Measurements from ENCODE around the gene SEL1L3.

- PRO-cap: no peak
- CAGE, long polyA plus RNA: no peak
Measured at GRCh38 chr4:20739322-20740250, 39.3 kb downstream of the PACRGL start.

GRCh38 chr4:22695685-22696365 is 180.0 kb upstream of the ADGRA3 start:
- PRO-cap: no peak
- CAGE, long polyA plus RNA: no peak

GRCh38 chr4:23414163-23414569 is 475.7 kb downstream of the PPARGC1A start:
- PRO-cap: no peak
- CAGE, long polyA plus RNA: no peak

GRCh38 chr4:23818935-23819671 is 70.7 kb downstream of the PPARGC1A start:
- PRO-cap: no peak
- CAGE, long polyA plus RNA: no peak

GRCh38 chr4:23885932-23886870 is 3.6 kb downstream of the PPARGC1A start:
- PRO-cap: no peak
- CAGE, long polyA plus RNA: no peak

- PRO-cap: no peak
- CAGE, long polyA plus RNA: no peak
Measured at GRCh38 chr4:23921902-23922526, 32.2 kb upstream of the PPARGC1A start.

DNA sequence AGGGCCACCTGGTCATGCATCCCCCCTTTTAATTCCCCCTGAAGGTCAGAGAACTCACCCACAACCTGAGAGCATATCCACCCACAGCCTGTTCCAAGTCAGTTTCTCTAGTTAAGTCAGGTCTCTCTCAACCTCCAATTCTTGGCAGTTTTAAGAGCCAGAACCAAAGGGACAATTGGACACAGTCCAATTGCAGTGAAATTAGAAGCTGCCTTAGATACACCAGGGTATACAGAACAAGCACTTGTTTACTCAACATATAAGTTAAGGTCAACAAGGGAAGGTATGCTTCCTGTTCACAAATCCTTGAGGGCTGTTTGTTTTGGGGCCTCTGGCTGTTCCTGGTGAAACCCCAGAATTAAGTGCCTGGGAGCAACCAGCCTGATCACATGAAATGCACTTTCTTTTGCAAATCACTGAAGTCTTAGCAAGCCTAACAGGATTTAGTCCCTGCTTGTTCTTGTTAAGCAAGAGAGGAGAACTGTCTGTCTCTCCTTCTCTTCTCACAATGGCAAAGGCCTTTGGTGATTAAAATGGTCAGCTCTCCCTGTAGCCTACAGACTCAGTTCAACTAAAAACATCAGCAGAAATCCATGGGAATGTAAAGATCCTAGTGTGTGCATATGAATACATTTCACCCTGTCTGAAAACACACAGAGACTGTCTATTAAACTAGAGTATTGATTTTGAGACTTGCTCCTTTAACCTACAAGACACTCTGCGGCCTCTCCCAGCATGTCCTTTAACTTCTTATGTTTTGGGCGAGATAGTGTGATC is 248.5 kb upstream of the PPARGC1A start:
- PRO-cap: no peak
- CAGE, long polyA plus RNA: no peak

- PRO-cap: no peak
- CAGE, long polyA plus RNA: no peak
Measured at GRCh38 chr4:24320881-24321618, 263.3 kb downstream of the DHX15 start.

- PRO-cap: no peak
- CAGE, long polyA plus RNA: no peak
Measured at GRCh38 chr4:24799762-24800334, 4.5 kb downstream of the SOD3 start.

GRCh38 chr4:24979985-24980445 is 50.7 kb downstream of the LGI2 start:
- PRO-cap: no peak
- CAGE, long polyA plus RNA: no peak

GRCh38 chr4:24990962-24991438 is 39.7 kb downstream of the LGI2 start:
- PRO-cap: no peak
- CAGE, long polyA plus RNA: no peak

- PRO-cap: no peak
- CAGE, long polyA plus RNA: no peak
Measured at GRCh38 chr4:25161134-25161801, 1.0 kb upstream of the SEPSECS start.

- PRO-cap: no peak
- CAGE, long polyA plus RNA: no peak
Measured at GRCh38 chr4:25399400-25400464, 22.7 kb downstream of the ANAPC4 start.

DNA sequence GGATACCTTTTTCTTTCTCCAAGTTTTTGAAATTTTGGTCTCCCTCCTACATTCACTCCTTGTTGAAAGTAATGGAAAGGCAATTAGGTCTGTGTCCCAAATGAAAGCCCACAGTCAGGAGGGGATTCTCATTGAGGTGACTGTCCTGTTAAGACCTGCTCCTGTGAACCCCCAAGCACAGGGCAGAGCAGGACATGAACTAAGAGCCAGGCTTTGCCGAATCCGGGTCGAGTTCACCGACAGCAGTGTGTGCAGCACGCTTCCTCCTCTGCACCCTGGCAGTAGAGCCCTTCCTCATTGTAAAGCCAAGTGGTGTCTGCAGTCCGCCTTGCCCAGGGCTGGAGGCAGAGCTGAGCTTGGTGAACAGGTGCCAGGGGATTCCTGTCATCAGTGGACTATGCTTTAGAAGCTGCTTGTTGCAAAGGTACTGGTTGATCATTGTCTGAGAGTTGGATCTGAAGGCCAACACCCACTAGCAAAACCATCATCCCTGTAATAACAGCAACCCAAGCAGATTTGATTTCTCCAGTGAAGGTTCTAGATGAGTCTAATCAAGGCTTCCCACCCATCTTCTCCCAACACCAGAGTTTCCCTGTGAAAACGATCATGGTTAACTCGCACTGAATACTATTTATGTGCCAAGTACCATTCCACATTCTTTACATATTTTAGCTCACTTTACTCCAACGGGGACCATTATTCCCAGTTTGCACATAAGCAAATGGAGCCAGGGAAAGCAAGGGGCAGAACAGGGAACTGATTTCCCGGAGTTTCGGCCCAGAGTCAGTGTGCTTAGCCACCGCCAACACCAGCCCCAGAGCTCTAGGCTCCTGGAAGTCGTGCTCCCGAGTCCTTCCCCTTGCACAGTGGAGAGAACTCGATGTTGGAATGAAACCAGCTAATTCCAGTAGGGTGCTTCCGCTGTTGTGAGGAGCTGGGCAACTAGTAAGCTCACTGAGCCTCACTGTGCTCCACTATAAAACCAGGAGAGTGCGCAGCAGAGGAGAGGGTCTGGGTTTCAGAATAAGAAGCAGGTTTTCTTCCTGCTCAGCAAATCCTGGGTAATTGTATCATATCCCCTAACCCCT is 1.4 kb upstream of the SLC34A2 start:
- PRO-cap: no peak
- CAGE, long polyA plus RNA: no peak

DNA sequence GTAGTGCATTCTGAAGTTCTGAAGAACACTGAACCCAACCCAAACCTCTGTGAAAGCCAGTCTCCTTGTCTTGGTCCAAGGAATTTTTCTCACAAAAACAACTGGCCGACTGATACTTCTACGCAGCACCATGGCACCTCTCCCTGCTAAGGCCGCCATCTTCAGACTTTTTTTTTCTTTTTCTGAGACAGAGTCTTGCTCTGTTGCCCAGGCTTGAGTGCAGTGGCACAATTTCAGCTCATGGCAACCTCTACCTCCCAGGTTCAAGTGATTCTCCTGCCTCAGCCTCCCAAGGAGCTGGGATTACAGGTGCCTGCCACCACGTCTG is 30.6 kb downstream of the SLC34A2 start:
- PRO-cap: no peak
- CAGE, long polyA plus RNA: no peak

DNA sequence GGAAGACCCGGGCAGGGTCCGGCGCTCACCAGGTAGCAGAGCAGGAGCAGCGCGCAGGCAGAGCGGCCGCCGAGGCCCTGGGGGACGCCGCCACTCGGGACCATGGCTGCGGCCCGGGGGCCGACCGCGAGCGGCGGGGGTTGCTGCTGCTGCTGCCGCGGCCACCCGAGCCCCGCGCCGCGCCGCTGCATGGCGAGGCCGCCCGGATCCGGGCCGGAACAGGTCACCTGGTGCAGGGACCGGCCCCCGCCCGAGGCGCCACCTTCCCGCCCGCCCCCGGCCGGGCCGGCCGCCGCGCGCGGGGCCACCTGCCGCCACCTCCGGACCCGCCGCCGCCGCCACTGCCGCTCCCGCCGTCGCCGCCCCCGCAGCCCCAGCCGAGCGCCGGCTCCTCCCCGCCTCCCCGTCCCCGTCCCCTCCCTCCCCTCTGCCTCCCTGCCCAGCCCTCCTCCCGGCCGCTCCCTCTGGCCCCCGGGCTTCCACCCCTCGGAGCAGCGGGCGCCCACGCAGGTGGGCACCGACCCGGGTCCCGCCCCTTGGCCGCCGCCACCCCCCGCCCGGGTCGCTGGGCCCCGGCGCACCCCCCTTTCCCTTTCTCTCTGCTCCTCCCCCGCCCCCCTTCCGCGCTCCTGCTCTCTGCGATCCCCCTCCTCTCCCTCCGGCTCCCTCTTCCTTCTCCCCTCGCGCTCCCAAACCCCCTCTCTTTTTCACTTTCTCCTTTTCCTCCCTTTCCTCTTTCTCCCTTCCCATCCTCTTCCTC is at the start of gene SEL1L3:
TSS of gene SEL1L3 (minus strand) at position 343 of the 760 bp plus-strand sequence.
- PRO-cap: bidirectional peak, plus-strand start at position 31 of the sequence, minus-strand start outside the sequence; bidirectional peak, plus-strand start at position 317 of the sequence, minus-strand start at position 343 of the sequence; bidirectional peak, plus-strand start at position 606 of the sequence, minus-strand start at position 519 of the sequence
- CAGE, long polyA plus RNA: start-site peak on the minus strand centred at position 201 of the sequence, 57 bp wide, 397 and 87 reads in 2 replicates

- PRO-cap: no peak
- CAGE, long polyA plus RNA: no peak
Measured at GRCh38 chr4:25872751-25873363, 10.1 kb upstream of the SEL1L3 start.

- PRO-cap: no peak
- CAGE, long polyA plus RNA: no peak
Measured at GRCh38 chr4:26131567-26132207, 189.1 kb upstream of the RBPJ start.

DNA sequence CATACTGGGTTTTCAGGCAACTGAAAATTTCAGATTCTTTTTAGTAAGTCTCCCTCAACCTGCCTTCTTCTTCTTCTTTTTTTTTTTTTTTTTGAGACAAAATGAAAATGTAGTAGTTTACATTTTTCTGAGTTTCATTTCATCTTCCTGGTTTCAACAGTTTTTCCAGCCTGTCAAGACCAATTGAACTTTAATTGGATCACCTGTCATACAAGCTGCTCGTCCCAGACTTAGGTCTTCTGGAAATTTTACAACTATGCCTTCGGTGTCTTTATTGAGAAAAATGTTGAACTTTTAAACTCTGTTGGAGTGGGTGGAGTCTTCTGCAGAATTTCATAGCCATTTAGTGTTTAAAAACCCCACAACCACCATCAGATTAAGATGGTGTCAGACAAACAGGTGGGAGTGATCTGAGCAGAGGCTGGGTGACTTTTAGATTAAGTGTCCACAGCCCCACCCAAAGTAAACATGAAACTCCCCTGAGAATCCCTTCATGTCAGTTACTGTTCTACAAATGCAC is 175.8 kb upstream of the RBPJ start:
- PRO-cap: no peak
- CAGE, long polyA plus RNA: no peak

GRCh38 chr4:26213867-26214215 is 107.0 kb upstream of the RBPJ start:
- PRO-cap: no peak
- CAGE, long polyA plus RNA: no peak